Cardiac fibroblast (primary cell): ENCODE measurements around a stretch of chr2.

- RRBS = no CpG with 5 or more reads among the region's 6 CpGs
Measured at GRCh38 chr2:127416488-127416964, 1.7 kb upstream of the PROC start.

- RRBS = no CpG with 5 or more reads among the region's 12 CpGs
Measured at GRCh38 chr2:127419275-127419888, 1.2 kb downstream of the PROC start.

DNA sequence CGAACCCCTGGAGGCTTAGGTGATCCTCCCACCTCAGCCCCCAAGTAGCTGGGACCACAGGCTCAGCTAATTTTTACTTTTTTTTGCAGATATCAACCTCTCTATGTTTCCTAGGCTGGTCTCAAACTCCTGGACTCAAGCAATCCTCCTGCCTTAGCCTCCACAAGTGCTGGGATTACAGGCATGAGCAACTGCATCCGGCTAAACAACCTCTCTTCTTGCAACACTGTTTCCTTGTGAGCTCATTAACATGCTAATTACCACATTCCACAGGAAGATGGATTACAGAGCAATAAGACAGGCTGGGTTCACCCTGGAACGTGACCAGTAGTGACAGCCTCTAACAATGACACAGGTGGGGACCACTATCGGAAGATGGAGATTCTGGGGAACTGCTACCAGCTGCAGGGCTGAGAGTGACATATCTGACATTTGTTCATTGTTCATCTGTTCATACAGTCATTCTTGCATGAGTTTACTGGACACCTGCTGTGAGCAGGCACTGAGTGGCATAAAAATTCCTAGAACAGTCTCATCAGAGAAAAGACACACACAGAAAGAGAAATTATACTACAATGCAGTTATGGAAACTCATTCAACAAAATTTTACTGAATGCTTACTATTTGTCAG lies 37.4 kb downstream of the PROC start:
- RRBS = no CpG with 5 or more reads among the region's 4 CpGs

- RRBS = no CpG with 5 or more reads among the region's 1 CpG
Measured at GRCh38 chr2:127561877-127562213, 26.4 kb downstream of the MYO7B start.

GRCh38 chr2:127563618-127564351 lies 28.3 kb downstream of the MYO7B start:
- RRBS = no CpG with 5 or more reads among the region's 12 CpGs

- RRBS = no CpG with 5 or more reads among the region's 26 CpGs
Measured at GRCh38 chr2:127638261-127639207, 7.4 kb upstream of the GPR17 start.

DNA sequence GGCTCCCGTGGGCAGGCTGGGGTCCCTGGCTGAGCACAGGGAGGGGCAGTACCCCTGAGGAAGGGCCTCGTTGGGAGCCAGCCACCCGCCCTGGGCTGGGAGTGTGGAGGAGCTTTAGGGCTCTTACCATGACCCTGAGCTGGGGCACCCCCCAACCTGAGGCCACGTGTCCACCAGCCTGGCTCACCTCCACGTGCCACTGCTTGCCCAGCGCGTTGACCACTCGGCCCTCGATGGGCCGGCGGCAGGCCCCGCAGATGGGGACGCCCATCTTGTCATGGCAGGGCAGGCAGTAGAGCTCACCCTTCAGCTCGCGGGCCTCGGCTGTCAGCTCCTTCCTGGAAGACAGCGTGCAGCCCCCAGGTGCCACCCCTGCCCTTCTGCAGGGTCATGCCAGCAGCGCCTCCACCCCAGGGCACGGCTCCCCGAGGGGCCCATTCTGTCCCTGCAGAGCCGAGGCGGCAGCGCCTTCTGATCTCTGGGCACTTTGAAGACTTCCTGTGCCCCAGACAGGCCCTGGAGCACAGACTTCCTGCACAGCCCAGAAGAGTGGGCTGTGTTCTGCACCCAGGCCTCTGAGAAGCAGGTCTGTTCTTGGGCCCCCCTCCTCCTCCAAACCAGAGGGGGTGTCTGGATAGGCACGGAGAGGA lies 4.0 kb upstream of the GPR17 start:
- RRBS = no CpG with 5 or more reads among the region's 24 CpGs

DNA sequence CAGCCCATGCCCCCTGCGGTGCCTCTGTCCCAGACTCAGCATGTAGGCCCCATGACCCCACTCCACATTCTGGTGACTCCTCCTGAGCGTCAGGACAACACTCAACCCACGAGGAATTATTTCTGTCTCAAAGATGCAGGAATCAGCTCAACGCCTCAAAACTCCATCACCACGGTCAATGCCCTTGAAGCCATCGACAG lies 1.5 kb upstream of the GPR17 start:
- RRBS = no CpG with 5 or more reads among the region's 6 CpGs

DNA sequence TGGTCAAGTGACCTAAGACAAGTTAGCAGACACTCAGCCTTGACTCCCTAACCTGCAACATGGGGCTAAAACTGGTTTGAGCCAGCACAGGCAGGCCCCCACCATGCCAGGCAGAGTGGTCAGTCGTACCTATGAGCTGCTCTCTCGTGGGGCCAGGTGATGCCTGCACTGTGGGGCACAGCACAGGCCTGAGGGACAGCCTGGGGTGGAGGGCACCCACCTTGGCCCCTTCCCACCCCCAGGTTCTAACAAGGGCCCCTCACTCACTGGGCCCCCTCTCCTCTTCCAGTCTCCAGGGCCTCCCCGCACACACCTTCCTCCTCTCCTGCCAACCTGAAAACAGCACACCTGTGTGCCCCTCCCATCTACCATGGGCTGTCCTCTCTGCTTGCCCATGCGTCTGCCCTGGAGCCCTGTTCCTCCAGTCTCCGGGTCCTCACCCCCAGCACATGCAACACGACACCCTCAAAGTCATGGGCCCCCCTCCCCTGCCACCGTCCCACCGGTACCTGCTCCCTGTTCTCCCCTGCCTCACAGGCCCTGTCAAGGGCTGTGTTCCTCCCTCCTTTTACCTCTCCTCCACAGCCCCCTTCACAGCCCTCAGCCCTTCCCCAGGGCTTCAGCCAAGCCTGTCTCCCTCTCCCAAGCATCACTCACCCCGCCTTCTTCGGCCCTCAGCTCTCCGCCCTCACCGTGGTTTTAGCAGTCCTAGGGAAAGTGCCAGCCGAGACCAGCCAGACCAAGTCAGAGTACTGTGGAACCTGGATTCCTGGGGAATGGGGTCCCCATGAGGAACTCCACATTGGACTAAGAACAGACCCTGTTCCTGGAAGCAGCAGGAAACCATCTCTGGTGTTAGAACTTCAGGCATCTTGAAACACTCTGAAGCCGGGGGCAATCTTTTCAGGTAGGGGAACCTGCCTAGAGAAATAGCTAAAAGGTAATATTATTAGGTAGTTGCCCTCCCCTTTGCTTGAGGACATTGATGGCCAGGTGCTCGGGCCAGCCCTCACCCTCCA lies 1.7 kb downstream of the GPR17 start:
- RRBS = 84% methylated on average over 4 of the region's 15 CpGs

GRCh38 chr2:127663674-127664461 lies 11.5 kb downstream of the LIMS2 start:
- RRBS = 9% methylated on average over 13 of the region's 47 CpGs

DNA sequence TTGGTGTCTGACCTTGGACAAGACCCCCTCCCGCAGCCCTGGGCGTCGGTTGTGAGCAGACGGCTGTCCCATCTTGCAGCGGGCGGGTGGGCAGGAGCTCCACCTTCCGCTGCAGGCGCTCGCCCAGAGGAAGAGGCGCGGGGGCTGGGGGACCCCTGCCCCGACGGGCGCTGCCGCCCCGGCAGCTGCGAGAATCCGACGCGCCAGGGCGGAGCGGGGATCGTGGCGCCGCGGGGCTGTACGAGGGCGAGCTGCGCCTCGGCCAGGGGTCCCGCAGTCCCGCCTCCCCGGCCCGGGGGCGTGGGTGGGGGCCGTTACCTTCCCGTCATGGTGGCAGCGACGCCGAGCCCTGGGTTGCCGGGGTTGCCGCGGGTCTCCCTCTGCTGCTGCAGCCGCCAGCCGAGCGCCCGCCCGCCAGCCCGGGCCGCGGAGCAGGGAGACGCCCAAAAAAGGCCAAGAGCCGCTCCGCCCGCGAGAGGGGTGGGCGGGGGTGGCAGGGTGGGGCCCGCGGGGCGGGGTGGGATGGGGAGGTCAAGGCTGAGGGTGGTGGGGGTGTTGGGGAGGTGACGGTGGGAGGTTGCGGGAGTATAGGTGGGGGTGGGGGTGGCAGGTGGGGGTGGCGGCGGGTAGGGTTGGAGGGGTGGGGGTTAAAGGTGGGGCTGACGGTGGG lies 499 bp downstream of the LIMS2 start:
- RRBS = 1% methylated on average over 22 of the region's 65 CpGs

GRCh38 chr2:127747629-127748962 lies 46.8 kb downstream of the SFT2D3 start:
- RRBS = no CpG with 5 or more reads among the region's 9 CpGs

DNA sequence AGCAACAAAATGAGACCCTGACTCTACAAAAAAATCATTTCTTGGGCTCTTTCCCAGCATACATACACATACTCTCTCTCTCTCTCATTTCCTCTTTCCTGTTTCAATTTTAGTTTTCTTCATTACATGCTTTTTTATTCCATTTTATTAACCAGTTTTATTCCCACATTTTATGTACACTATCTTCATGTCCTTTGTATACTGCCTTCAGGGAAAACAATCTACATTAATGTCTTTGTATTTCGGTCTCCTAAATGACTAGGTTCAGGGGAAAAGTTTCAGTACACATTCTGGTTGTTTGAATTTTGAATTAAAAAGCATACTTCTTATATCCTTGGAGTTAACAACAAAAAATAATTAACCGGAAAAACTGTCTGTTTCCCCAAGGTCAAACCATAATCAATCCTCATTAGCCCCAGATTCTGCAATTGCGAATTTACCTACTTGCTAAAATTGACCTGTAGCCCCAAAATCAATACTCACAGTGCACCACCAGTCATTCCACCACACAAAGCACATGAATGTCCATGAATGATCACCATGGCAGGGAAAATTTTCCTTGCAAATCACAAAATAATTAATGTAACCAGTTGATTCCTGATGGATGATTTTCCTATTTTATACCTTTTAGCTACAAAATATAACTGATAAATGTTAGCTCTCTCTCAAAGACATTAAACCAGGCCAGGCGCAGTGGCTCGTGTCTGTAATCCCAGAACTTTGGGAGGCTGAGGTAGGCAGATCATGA lies 14.3 kb downstream of the WDR33 start:
- RRBS = no CpG with 5 or more reads among the region's 5 CpGs

GRCh38 chr2:127864881-127865389 lies 7.0 kb upstream of the POLR2D start:
- RRBS = no CpG with 5 or more reads among the region's 11 CpGs

GRCh38 chr2:128008073-128008741 lies 19.7 kb downstream of the SAP130 start:
- RRBS = no CpG with 5 or more reads among the region's 7 CpGs

DNA sequence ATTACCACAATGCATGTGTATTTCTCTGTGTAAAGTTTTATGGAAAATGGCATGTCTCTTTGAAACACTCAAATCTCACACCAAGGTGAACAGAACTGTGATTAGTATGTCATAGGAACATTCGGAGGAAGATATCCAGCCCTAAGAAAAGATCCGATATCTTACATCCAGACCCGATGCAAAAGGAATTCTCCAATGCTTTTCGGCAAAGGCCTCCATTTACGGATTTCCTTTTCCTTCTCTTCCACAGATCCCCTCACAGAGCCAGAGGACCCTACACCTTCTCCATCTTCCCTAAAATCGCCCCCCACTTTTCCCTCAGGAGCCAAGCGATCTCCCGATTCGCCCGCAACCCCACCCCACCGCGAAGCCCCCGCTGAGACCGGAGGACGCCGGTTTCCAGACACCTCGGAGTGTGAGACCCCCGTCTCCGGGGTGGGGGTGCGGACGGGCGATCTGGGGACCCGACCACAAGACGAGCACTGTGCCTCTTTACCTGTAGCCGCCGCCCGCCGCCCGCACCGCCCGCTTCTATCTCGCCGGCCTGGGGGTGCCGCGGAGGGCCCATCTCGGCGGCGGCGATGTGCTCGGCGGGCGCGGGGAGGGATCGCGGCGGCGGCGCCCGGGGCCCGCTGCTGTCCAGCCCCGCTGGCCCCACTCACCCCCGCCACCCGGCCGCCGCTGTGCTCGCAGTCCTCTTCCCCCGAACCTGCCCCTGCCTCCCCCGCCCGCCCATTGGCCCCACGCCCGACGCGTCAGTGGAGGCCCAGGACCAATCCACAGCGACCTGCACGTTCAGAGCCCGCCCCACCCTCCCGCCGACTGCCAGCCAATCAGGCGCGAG lies 1.0 kb downstream of the SAP130 start:
- RRBS = 1% methylated on average over 13 of the region's 70 CpGs

- RRBS = no CpG with 5 or more reads among the region's 7 CpGs
Measured at GRCh38 chr2:128314095-128314571, 4.5 kb downstream of the HS6ST1 start.

DNA sequence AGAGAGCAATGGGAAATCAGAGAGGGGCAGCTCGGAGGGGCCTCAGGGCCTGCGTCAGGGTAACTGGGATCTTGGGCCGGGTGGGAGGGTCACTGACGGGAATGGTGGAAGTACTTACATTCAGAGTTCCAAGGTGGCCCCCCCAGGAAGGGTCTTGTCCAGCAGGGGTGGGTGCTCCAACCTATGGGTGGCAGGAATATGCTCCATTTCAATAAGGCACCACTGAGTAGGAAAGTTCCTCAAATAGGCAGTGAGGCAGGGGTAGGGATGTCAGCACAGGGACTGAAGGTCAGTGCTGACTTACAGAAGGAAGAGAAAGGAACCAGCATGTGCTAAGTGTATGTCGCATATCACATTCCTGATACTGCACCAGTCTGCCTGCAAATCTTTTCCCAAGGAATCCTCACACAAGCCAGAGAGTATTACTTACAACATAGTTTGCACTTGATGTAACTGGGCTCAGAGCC lies 705.9 kb upstream of the RAB6C start:
- RRBS = no CpG with 5 or more reads among the region's 5 CpGs

DNA sequence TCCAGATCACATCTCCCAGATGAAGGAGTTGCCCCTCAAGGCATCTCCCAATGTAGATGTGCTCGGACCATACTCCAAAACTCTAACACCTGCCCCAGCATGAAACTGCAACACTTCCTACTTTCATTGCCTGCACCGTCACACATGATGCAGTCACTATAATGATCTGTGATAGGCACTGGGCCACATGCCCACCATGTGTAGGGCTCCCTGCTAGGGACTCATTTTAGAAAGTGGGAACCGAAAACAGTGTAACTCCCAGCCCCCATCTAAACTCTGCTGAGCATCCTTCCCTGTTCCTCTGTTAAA lies 496.2 kb upstream of the RAB6C start:
- RRBS = no CpG with 5 or more reads among the region's 3 CpGs

- RRBS = no CpG with 5 or more reads among the region's 14 CpGs
Measured at GRCh38 chr2:129758801-129759373, 220.6 kb upstream of the RAB6C start.